Right common carotid artery plus branches (tissue), 1 donor: ENCODE data around the genes RPF1 and CLCA2.

- PRO-cap = unidirectional peak, plus-strand start at chr1:84479267; unidirectional peak, plus-strand start at chr1:84479329; bidirectional peak, plus-strand start at chr1:84479554, minus-strand start at chr1:84479513
Observed at GRCh38 chr1:84478619-84480009, at the start of gene RPF1. Gene RPF1 (plus strand): TSS chr1:84479266.

GRCh38 chr1:84583729-84584239 lies 9.5 kb upstream of the CTBS start:
- PRO-cap = no peak

- PRO-cap = no peak
Observed at GRCh38 chr1:84603249-84603671, 29.0 kb upstream of the CTBS start.

DNA sequence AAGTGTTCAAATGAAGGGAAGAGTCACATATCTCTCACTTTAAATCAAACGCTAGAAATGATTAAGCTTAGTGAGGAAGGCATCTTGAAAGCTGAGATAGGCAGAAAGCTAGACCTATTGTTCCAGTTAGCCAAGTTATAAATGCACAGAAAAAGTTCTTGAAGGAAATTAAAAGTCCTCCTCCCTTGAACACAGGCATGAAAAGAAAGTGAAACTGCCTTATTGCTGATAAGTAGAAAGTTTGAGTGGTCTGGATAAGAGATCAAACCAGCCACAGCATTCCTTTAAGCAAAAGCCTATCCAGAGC lies 2.6 kb upstream of the SSX2IP start:
- PRO-cap = no peak

GRCh38 chr1:85137385-85138059 lies 63.3 kb downstream of the SYDE2 start:
- PRO-cap = no peak

DNA sequence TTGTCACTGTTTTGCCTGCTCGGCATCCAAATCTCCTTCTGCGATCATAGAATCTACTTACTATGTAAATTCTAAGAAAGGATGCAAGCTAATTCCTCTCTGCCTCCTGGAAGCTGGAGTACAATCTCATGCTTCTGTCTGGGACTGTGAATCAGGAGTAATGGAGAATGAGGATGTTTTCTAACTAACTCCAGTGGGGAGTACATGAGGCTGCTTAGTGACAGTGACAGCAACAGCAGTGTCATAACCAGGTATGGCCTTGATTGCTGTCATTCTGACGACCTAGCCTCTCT lies 47.4 kb downstream of the SYDE2 start:
- PRO-cap = no peak

- PRO-cap = bidirectional peak, plus-strand start at chr1:85275410, minus-strand start at chr1:85275321
Observed at GRCh38 chr1:85274798-85275578, 1.4 kb downstream of the BCL10 start.

GRCh38 chr1:85275583-85276070 lies 805 bp downstream of the BCL10 start:
- PRO-cap = no peak

GRCh38 chr1:86423410-86424377 lies at the start of gene CLCA2:
Gene CLCA2 (plus strand): TSS chr1:86424171.
- PRO-cap = no peak

GRCh38 chr1:86517049-86517866 lies 29.6 kb upstream of the CLCA4 start:
- PRO-cap = no peak

- PRO-cap = no peak
Observed at GRCh38 chr1:87151827-87152608, 176.7 kb upstream of the LMO4 start.

DNA sequence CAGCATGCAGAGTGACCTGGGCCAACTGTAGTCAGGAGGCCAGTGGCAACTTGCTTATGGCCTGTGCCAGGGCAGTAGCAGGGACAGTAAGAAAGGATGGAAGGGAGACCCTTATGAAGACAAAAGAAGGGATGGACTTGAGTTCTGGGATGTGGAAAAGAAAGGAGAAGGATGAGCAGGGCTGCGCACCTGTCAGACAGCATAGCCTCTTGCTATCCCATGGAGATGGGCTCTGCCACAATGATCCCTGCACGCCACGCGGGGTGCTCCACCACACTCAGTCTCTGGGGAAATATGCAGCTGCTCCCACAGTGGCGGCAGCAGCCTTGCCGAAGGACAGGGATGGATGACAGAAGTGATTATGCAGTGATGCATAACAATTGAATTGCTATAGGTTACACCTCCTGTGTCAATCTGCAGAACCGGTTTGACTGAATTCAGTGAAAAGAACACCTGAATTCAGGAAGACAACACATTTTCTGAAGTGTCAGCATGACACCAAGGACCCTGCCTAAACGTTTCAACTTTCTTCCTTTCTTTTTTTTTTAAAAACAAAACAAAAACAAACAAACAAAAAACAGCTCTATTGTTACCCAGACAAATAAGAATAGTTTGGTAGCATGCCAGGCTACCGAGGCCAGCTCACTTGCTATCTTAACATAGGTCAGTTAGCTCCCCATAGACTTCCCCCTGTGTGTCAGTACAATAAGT lies 127.8 kb upstream of the LMO4 start:
- PRO-cap = no peak

- PRO-cap = no peak
Observed at GRCh38 chr1:87684759-87685297, 356.1 kb downstream of the LMO4 start.

GRCh38 chr1:87805565-87806489 lies 477.1 kb downstream of the LMO4 start:
- PRO-cap = no peak

- PRO-cap = no peak
Observed at GRCh38 chr1:88175445-88176343, 508.4 kb upstream of the PKN2 start.

DNA sequence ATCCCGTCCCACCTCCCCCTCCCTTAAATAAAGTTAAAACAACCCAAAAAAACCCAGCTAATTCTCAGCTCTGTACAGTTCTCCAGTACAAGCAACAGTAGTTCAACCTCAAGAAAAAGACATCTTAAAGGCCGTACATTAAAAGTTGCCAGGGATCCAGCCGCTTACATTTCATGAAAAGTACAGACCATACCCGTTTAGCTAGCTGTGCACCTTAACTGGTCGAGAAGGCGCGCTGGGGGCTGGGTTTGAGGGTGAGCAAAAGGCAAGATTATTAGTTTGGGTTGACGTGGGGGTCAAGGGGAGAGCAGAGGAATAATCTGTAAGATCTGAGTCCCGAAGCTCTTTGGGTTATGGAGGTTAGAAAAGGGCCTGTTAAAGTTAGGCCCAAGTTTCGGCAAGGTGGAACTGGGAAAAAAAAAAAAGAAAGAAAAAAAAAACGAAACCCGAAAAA lies 574 bp upstream of the PKN2 start:
- PRO-cap = no peak

GRCh38 chr1:88684843-88685426 lies 862 bp downstream of the PKN2 start:
- PRO-cap = no peak

- PRO-cap = no peak
Observed at GRCh38 chr1:88710304-88711175, 26.5 kb downstream of the PKN2 start.

DNA sequence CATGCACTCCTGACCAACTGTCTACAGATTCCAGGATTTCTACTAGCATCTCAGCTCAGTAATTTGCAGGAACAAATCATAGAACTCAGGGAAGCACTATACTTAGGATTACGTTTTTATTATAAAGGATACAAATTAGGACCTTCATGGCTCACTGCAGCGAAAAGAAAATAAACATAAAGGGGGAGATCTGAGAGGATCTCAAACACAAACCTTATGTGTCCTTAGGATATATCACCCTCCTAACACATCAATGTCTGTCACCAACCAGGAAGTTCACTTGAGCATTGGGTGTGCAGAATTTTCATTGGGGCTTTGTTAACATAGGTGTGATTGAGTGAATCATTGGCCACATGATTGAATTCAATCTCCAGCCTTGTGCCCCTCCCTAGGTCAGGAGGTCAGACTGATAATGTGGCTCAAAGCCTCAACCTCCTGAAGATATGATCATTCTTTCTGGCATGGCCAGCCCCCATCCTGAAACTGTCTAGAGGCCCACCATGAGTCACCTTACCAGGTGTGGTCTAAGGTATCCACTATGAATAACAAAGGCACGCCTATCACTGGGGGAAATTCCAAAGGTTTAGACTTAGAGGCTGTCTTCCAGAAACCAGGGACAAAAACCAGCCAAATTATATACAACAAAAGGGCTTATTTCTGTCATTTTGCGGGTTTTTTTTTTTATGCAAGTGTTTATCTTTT lies 90.0 kb downstream of the PKN2 start:
- PRO-cap = no peak

DNA sequence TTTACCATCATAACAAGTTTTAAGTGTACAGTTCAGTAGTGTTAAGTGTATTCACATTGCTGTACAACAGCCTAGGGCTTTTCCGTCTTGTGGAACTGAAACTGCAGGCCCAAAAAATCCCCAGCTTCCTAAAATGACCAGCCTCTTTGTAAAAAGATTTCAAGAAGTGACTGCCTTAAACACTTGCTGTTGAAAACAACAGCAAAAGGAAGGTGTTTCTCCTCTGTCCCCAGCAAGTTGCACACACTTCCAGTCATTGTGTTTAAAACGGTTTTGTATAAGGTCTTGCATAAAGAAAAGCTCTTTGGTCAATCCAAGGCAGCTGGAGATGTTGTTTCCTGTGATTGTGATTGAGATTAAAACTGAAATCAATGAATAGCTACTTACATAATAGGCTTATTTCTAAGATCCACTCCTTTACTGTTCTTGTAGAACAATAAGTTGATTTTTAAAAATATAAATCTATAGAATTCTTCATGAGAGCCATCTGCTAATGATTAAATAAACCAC lies 16.1 kb upstream of the GBP1 start:
- PRO-cap = no peak